Breast epithelium (tissue), 2 donors: ENCODE measurements around a stretch of chr3.

- PRO-cap = no peak
- RAMPAGE, long total RNA, 2 experiments = no peak in any of the 2 experiments
These were observed 113.9 kb upstream of the HACD2 start for GRCh38 chr3:123698388-123699530.

GRCh38 chr3:123719654-123720682, 135.1 kb upstream of the HACD2 start:
- PRO-cap = no peak
- RAMPAGE, long total RNA, 2 experiments = no peak in any of the 2 experiments

GRCh38 chr3:123799304-123800526, 84.4 kb downstream of the MYLK start:
- PRO-cap = no peak
- RAMPAGE, long total RNA, 2 experiments = no peak in any of the 2 experiments

DNA sequence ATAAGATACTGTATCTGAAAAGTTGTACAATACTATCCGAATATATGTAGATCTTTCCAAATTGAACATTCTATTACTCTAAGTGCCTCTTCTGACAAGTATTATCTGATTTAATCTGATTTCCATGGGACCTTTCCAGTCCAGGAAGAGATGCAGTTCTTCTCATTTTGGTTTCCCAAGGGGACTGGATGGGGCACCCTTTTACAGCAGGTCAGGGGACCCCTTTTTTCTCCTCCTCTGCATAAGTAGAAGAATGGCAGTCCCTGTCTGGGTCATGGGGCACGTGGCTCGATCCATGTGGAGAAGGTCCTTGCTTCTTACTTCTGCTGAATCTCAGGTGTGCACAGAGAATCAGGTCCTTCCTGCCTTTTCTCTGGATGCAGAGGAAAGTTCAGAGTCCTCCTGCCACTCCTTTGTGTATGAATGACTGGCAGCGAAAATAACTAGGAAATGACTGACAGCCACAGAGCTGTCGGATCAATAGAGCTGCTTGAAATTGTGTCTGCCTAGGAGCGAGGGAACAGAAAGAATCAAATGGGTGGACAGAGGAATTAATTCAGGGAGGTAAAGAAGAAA, 8.3 kb downstream of the KALRN start:
- PRO-cap = no peak
- RAMPAGE, long total RNA, 2 experiments = no peak in any of the 2 experiments

DNA sequence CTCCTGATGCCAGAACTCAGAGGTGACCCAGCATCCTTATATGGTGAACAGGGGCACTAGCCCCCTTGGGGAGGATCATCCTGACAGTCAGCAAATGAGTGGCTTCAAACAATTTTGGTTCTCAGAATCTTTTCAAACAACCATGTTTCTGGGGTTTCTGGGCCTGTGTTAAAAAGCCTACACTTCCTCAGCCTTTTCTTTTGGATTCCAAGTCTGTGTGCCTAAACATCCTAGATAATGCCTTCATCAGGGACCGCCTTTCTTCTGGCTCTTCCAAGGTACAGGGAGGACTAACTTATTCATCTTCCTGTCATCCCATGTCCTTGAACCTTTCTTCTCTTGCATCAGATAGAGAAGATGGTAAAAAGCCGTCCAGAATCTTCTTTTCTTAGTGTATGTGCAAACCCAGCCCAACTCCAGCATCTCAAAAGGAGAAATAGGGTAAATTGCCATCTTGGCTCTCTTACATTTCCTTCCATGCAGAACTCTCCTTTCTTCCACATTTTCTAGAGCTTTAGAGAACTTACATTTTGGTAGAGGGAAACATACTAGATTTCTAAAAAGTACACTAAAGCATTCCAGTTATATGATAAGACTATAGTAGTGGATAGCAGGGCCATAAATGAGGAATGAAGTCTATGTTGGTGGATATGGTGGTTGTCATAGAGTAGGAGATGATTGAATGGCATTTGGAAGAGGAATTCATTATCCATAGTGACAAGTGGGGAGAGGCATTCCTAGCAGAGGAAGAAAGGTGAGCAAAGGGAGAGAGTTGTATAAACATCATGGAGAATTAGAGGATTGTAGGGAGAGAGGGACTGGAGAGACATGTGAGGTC, 19.2 kb downstream of the KALRN start:
- PRO-cap = no peak
- RAMPAGE, long total RNA, 2 experiments = no peak in any of the 2 experiments

DNA sequence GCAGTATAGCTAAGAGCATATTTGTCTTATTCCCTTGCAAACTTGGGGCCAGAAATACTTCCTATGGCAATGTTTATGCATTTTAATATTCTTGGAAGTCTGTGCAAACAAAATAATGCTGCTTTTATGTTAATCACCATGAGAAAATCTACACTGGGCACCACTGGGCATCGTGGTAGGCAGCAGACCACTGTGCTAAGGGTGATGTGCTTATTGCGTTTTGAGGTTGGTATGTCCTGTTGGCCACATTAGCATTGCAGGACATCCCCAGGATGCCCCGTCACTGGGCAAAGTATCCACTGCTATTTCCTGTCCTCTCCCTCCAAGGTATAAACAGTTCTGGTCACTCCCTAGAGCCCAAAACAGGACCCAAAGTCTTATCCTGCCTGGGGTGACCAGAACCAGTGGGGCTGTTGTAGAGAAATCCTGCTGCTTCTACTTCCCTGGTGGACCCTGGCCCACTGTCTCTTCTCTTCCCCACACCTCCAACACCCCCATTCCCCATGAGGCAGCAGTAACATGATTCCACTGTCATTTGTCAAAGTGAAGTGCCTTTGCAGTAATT, 243.0 kb downstream of the KALRN start:
- PRO-cap = no peak
- RAMPAGE, long total RNA, 2 experiments = no peak in any of the 2 experiments

DNA sequence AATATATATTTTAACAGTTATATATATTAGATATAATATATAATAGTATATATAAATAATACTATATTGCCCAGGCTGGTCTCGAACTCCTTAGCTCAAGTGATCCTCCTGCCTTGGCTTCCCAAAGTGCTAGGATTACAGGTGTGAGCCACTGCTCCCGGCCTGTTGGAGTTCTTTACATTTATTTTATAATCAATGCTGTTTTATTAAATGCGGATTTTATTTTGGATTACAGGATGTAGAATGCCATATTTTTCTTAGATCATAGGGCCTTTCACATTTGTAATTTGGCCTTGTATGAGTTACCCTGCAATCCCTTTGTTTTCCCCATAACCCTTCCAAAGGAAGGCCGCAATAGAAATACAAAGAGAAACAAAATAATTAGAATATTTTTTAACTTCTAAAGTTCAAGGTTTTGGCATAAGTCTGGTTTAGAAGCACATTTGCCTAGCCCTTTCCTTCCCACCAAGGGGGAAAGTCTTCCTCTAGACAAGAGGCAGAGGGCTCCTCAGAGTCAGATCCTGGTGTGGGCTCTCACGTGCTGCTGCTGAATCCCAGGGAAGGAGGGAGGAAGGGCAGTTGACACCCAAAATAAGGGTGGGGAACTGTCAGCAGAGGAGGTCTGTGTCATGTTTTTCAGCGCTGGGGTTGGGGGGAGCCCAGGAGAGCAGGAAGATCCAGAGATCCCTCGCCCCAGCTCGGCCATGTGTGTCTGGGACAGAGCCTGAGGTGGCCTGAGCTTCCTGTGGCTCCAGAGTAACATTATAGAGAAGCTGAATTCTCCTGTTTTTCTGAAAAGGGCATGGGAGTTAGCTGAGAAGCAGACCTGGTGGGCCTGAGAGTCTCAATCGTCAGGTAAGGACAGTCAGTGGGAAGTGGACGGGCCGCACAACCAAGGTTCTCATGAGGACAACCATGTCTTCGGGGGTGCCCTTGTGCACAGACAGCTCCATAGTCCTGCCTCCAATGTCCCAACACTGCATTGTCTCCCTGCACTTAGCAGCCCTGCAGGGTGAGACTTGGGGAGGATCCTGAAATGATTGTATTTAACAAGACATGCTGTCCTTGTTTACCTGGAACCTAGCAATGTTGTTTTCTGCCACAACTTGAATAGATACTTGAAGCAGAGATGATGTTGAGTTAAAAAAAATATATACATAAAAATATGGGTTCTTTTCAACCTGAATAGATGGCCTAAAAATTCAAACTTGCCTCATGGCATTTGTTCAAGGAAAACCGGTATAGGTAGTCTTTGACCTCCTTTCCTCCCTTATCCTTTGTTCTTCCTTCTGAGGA, 18.3 kb downstream of the UMPS start:
- PRO-cap = no peak
- RAMPAGE, long total RNA, 2 experiments = no peak in any of the 2 experiments

DNA sequence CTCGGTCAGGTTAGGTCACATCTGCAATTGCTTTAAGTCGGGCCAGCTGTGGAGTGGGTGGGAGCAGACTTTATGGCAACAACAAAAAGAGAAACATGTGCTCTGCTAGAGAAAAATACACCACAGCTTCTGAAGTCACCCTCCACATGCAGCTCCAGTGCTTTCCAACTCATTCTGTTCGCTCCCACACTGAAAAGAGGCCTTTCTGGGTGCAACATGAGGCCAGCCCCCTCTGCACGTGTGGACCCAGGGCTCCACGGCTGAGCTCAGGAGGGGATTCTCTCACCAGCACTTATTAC, 74.9 kb downstream of the ITGB5 start:
- PRO-cap = no peak
- RAMPAGE, long total RNA, 2 experiments = no peak in any of the 2 experiments

DNA sequence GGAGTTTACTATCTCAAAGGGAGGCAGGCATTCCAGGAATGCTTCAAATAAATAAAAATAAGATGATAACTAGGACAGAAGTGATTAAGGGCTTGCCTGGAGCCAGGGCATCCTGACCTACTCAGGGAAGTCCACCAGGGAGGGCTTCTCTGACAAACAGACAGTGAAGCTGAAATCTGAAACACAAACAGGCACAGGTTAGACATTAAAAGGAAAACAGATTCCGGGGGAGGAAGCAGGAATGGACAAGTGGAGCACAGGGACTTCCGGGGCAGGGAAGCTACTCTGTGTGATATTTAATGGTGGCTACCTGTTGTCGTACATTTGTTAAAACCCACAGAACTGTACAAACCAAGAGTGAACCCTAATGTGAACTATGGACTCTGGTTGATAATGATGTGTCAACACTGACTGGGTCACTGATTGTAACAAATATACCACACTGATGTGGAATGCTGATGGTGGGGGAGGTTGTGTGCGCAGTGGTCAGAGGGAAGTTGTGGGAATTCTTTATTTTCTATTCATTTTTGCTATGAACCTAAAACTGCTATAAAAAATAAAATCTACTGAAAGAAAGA, 53.2 kb downstream of the ITGB5 start:
- PRO-cap = no peak
- RAMPAGE, long total RNA, 2 experiments = no peak in any of the 2 experiments

- PRO-cap = no peak
- RAMPAGE, long total RNA, 2 experiments = no peak in any of the 2 experiments
These were observed 52.3 kb downstream of the HEG1 start for GRCh38 chr3:125003226-125004132.

- PRO-cap = no peak
- RAMPAGE, long total RNA, 2 experiments = no peak in any of the 2 experiments
These were observed 4.2 kb downstream of the HEG1 start for GRCh38 chr3:125051490-125052143.

- PRO-cap = no peak
- RAMPAGE, long total RNA, 2 experiments = no peak in any of the 2 experiments
These were observed 7.0 kb upstream of the HEG1 start for GRCh38 chr3:125062731-125063199.

- PRO-cap = no peak
- RAMPAGE, long total RNA, 2 experiments = no peak in any of the 2 experiments
These were observed 61.8 kb downstream of the ZNF148 start for GRCh38 chr3:125313263-125313765.

GRCh38 chr3:125362927-125363636, 12.0 kb downstream of the ZNF148 start:
- PRO-cap = no peak
- RAMPAGE, long total RNA, 2 experiments = no peak in any of the 2 experiments

DNA sequence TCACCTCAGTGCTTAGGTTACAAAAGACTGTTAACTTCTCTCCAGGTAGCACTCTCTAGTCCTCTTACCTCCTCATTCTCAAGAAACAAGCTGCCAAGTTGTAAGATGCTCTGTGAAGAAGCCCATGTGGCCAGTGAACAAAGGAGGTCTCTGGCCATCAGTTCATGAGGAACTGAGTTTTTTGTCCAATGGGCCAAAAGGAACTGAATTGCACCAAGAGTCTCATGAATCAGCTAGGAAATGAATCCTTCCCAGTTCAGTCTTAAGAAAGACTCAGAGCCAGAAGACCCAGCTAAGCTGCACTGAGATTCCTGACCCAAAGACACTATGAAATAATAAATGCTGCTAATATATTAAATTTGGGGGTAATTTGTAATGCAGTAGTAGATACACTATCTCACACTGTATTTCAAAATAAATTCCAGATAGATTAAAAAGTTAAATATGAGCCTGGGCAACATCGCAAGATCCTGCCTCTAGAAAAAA, 3.9 kb downstream of the OSBPL11 start:
- PRO-cap = no peak
- RAMPAGE, long total RNA, 2 experiments = no peak in any of the 2 experiments

- PRO-cap = no peak
- RAMPAGE, long total RNA, 2 experiments = no peak in any of the 2 experiments
These were observed 39.0 kb upstream of the OSBPL11 start for GRCh38 chr3:125634334-125634577.

- PRO-cap = unidirectional peak, plus-strand start at chr3:125766454
- RAMPAGE, long total RNA, 2 experiments = no peak in any of the 2 experiments
These were observed 171.2 kb upstream of the OSBPL11 start for GRCh38 chr3:125766358-125767010.

DNA sequence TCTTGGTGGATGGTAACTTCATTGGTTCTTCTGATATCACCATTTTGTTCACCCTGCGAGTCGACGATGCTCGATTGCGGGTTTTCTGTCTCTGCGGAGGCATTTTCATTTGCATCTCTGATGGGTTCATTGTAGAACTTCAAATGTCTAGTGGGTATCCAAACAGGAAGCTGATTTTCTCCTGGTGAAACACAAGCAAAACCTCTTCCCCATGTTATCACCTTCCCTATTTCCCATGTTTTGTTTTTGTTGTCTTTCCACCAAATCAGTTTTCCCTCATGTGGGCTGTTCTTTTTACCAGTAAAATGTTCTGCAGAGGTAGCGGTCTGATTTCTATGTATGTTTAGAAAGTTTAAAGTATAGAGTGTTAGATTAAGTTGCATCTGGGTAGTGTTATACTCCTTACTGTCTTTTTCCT, 168.3 kb upstream of the ROPN1B start:
- PRO-cap = no peak
- RAMPAGE, long total RNA, 2 experiments = no peak in any of the 2 experiments

DNA sequence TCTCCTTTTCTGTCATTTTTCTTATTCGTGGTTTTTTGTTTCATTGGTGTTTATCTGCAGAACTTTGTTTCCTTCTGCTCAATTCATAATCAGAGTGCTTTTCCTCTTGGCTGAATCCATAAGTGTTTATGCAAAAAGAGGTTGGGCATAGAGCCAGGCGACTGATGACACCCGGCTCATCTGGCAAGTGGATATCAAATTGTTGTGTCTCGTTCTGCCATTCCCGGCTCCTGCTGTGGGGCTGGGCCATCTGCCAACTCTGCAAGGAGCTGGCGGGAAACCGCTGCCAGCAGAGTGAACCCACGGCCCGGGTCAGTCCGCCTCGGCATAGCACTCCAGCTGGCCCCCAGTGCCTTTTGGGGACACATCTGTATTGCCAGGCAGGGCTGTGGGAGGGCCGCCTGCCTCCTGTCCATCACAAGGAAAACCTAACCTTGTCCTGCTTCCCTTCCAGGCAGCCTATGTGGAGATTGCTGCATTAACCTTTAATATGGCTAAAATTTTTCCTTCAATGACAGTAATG, 82.9 kb upstream of the ROPN1B start:
- PRO-cap = no peak
- RAMPAGE, long total RNA, 2 experiments = start-site peak on the minus strand in 1 of 2 experiments, centred at position 386 of the sequence, 10 reads per replicate

DNA sequence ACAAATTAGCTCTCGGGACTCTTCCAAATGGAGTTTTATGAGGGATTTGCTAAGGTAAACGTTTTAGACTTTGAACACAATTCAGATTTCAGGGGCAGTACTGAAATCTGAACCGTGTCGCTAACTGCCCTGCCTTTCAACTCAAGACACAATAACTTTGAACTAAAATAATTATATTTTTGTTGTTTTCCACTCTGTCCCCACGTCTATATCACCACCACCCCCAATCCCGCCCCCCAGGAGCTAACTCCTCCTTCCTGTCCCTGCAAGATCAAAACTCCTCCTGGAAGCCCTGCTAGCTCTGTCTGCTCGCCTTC, 54.1 kb upstream of the ROPN1B start:
- PRO-cap = unidirectional peak, plus-strand start at position 274 of the sequence
- RAMPAGE, long total RNA, 2 experiments = no peak in any of the 2 experiments